HL-60 (cell line): ENCODE measurements around a stretch of chr1.

GRCh38 chr1:184555502-184556196, 168.8 kb downstream of the C1orf21 start:
- RRBS = no CpG with 5 or more reads among the region's 6 CpGs

DNA sequence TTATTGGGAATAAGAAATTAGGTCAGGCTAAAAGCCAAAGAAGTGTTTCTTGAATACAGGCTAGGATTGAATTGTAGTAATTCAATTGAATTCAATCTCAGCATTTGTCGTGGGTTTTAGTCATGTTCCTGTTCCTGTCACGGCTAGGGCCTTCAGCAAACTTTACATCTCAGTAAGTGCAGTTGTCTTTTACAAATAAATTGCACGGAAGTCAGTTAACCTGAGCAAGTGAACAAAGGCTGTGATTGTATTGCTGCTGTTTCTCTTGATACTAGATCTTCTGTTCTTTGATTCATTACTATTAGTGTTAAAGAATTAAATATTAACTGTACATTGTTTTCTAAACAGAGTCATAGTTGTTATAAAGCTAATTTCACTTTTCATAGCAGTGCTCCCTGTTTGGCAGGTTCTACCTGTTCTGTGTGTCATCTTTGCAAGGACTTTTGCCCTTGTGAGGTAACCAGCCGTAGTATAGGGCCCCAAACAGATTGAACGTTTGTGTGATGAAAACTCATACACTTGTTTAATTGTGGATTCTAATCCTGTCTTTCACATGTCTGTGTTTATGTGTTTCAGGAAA, 164.4 kb downstream of the EDEM3 start:
- RRBS = no CpG with 5 or more reads among the region's 5 CpGs

GRCh38 chr1:184606745-184607355, 147.8 kb downstream of the EDEM3 start:
- RRBS = 95% methylated on average over 2 of the region's 3 CpGs

GRCh38 chr1:184621419-184621699, 133.3 kb downstream of the EDEM3 start:
- RRBS = no CpG with 5 or more reads among the region's 4 CpGs

- RRBS = 0% methylated on average over 1 of the region's 59 CpGs
Observed at GRCh38 chr1:184663898-184665160, 90.3 kb downstream of the EDEM3 start.

DNA sequence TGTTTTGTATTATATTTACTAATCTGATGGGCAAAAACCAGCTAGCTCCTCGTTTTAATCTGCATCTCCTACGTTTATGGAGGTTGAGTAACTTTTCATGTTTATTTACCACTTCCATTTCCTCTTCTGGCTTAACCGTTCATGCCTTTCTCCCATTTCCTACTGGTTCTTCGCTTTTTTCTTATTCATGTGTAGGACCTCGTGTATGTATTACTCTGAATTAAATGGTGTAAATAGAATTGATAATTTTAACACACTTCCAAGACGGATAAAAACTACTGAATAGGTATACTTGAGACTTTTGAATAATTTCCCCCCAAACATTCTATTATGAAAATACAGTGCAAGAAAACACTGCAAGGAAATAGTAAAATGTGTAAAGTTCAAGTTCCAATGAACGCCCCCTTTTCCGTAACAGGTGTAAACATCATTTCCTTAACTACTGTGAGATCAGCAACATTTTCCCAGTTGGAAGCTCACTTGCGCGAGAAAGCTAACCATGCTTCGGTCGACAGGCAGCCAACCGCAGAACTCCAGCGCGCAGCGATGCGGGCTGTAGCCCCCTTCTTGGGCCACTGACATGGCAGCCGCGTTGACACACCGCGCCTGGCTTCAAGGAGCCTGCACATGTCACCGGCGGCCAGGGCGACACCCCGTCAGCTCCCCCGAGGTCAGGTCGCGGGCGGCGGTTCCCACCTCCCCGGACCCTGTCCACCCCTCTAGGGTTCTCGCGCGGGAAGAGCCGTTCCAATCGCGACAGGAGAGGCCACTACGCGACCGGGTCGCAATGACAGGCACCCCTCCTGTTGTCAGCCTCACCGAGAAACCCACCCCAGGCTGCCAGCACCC, 798 bp downstream of the EDEM3 start:
- RRBS = 3% methylated on average over 18 of the region's 42 CpGs

DNA sequence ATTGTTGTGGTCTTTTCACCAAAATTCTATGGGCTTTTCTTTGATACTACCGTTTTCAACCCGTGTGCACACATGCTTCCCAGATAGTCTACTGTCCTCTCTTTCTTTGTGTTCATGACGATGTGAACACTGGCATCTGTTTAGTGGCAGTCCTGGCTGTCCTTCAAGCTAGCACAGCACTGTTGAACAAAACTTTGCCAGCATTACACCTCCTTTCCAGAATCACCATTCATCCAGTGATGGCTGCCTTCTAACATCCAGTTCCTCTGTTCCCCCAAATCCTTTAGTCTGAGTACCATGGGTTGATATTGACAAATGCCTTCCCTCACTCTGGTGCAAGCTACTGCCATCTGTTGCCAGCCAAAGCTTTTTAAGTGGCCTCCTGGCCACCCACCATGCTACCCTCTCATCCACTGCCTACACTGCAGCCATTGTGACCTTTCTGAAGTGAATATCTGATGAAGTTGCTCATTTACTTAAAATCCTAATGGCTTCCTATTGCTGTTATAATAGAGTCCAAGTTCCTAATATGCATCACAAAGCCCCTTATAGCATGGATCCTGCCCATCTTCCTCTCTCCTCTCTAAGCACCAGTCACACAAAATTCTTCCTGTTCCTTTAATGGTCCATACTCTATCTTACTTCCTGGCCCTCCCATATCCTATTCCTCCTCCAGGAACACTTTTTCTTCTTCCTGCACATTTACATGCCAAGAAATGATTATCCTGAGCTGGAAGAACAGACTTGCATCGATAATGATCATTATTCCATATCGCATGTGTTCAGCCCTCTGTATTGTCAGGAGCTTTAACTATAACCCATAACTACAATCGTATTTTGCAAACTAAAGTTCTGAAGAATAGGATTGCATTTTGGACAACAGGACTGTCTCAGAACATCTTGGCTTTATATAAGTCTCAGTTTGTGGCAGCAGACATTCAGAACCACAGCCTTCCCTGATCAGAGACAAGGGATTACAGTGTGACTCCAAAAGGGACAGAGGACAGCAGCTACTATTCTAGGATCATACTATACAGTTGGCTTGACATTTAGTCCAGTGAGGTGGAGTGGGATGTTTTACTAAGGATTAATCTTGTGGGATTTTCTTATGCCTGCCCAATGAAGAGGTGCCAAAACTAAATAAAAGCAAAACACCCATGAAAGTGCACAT, 94.0 kb downstream of the NIBAN1 start:
- RRBS = no CpG with 5 or more reads among the region's 6 CpGs

DNA sequence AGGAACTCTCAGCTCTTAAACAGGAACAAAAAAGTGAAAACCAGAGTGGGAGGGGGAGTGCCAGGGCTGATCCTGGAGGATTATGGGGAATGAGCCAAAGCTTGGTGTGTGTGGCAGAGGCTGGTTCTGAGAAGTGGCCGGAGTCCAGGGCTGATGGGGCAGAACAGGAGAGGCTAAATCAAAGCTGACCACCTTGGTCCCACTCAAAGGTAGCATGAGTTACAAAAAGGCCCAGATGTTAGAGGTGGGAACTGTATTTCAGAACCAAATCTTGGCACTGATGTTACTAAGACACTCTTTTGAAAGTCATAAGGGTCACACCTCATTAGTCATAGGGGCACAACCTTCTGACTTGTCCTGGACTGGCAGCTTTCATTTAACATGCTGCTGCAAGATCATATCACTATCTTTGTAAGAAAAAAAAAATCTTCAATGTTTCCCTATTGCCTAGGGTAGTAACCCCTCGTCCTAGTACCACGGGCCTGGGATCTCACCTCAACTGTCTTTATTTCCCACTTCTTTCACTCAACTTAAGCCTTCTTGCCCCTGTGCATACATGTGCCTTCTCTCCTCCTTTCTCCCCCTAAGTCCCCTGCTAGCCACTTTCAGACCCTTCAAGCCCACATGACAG, 69.2 kb downstream of the NIBAN1 start:
- RRBS = no CpG with 5 or more reads among the region's 3 CpGs

GRCh38 chr1:185150027-185150912, 6.5 kb downstream of the TRMT1L start:
- RRBS = no CpG with 5 or more reads among the region's 4 CpGs

DNA sequence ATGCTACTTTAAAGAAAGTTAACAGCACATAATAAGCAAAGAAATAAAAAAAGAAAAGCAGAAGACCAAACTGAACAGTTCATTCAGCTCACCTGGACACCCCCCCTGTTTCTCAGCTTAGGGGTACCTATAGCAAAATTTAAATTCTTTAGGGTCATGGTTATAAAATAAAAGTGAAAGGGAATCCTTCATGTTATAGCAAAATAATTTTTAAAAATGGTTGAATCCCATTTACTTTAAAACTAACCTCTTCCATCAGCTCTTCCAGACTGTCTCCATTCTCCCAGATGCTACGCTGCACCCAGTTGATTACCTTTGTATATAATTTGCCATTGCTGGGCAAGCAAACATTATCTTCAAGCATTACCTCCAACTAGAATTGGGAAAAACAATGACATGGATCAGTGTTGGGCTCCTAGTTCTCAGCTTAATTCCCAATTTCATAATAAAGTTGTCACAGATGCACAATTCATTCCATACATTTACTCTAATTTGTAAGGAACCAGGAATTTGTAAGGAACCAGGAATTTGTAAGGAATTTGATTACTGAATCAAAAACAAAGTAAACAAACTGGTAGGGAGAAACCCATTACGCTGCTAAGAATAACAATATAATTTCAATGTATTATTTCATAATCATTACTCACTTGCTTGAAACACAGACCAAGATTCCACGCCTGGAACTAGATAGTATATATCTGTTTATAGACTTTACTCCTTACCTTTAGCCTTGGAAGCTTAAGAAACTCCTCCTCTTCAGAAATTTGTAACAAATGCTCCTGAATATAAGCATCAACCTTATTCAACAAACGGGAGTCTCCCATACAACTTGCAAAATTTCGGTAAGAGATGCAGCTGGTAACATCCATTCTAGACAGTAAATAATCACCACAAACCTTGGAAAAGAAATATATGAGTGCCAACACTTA, 10.0 kb downstream of the IVNS1ABP start:
- RRBS = no CpG with 5 or more reads among the region's 5 CpGs

DNA sequence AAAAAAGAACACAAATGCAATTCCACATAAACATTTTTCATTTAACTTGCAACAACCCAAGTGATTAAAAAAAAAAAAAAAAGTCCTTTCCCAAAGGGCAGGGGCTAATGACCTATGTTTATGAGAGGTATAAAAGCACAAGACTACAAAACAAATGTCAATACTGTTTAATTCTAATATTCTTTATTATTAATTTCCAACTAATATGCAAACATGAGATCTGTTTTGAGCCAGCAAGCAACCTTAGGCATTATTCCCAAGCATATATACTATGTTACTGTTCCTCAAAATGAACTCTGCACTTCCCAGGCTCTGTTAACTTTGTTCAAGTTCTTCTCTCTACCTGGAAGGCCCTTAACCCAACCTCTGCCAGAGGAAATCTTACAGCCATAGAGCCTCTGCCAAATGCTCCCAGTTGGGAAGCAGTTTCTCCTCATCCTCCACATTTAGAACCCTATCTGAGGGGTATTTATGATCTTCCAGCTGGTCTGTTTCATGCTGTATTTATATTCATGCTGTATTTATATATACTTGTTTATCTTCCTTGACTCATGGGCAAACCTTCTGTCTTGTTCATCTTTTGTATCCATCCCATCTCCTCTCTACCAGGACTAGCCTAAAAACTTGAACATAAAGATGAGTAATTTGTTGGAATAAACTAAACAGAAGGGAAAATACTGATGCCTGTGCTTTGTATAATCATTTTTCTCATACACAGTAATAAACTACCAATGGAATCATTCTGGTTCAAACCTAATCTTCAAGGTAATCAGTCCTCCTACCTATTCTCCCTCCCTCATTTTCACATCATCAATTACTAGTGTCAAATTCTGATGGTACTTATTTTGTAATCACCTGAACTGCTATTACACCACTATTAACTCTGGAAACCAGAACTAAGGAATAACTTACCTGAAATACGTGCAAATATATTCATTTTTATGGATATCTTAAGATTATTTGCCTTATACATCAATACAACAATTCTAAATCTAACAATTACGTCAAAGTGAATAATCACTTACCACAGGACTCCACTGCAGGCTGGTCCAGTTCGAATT, 5.3 kb downstream of the IVNS1ABP start:
- RRBS = no CpG with 5 or more reads among the region's 3 CpGs

GRCh38 chr1:185346304-185346761, 29.3 kb upstream of the IVNS1ABP start:
- RRBS = no CpG with 5 or more reads among the region's 1 CpG

DNA sequence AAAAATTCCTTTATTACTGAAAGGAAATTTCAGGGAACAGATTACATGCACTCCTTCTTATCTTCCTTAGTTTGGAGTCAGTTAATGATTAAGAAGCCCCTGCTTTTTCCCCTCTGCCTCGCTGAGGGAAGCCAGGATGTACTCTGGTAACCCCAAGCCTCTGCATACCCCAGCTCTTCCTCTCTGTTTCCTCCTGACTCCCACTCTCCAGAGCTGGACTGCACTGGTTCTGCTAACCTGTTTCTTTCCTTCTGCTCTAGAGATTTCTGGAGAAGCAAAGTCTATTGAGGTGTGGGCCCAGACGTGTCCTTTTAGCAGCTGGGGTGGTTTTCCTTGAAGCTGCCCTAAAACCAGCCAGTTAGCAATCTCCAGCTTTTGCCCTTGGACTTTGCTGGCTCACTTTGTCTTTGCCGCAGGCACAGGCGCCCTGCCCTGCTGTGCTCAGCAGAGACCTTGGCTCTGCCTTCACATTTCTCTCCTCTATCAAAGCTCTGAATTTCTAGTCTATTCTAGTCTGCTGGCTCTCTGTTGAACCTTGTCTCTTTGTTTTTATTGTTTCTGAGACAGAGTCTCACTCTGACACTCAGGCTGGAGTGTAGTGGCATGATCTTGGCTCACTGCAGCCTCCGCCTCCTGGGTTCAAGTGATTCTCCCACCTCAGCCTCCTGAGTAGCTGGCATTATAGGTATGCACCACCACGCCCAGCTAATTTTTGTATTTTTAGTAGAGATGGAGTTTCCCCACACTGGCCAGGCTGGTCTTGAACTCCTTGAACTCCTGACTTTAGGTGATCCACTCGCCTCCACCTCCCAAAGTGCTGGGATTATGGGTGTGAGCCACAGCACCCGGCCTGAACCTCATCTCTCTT, 171.9 kb upstream of the IVNS1ABP start:
- RRBS = no CpG with 5 or more reads among the region's 8 CpGs

DNA sequence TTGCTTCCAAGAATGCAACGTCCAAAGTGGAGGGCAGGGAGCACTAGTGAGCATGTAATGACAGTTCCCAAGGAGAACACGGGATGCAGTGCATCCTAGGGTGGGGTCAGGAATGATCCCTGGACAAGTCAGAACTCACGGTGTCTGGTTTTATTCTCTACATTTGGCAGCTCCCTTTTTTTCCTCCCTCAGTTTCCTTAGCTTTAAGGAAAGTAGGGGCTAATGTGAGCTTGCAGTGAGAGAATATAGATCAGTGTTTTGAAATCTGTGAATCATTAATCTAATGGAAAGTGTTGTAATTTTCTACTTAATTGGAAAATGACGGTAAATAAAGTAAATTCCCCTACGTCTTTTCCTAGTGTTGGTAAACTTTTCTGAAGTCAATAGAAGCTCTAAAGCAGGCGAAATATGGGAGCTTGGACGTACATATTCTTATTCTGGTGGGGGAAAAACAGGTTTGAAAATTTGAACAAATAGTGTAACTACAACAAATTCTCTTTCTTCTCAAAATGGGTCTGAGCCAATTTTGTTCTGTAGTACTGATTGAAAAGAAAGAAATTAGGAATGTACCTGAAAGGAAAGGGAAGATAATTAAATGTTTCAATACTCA, 14.9 kb upstream of the HMCN1 start:
- RRBS = no CpG with 5 or more reads among the region's 7 CpGs

DNA sequence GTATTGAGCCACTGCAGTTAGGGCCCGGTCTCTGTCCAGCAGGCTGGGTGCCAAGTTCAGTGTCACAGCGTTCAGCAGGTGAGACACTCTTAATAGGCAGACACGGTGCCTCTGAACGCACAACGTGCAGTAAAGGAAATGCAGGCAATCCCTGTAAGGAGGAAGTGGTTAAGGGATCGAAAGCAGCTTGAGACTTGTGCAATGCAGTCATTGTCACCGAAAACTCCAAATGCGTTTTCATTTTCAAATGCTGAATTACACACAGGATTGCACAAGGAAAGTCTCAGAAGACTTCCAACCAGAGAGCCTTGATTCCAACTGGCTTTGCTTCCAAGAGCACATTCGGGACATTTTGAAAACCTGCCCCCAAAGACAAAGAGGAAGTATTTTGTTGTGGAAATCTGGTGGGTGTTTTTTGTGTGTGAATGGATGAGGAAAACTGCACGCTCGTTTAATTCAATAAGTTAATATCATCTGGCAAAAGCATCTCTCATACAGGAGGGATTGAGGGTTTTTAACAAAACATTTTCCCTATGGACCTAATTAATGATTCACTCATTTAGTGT, 61.7 kb downstream of the PTGS2 start:
- RRBS = no CpG with 5 or more reads among the region's 11 CpGs

- RRBS = no CpG with 5 or more reads among the region's 2 CpGs
Observed at GRCh38 chr1:186977208-186977819, 148.6 kb downstream of the PLA2G4A start.

DNA sequence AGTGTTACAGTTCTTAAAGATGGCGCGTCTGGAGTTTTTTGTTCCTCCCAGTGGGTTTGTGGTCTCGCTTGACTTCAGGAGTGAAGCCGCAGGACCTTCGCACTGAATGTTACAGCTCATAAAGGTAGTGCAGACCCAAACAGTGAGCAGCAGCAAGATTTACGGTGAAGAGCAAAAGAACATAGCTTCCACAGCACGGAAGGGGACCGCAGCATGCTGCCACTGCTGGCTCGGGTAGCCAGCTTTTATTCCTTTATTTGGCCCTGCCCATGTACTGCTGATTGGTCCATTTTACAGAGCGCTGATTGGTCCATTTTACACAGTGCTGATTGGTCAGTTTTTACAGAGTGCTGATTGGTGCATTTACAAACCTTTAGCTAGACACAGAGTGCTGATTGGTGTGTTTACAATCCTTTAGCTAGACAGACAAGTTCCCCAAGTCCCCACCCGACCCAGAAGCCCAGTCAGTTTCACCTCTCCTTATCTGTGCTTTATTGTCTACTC, 177.8 kb downstream of the PLA2G4A start:
- RRBS = no CpG with 5 or more reads among the region's 11 CpGs

GRCh38 chr1:188167284-188167594, 1338.5 kb downstream of the PLA2G4A start:
- RRBS = no CpG with 5 or more reads among the region's 3 CpGs

- RRBS = no CpG with 5 or more reads among the region's 20 CpGs
Observed at GRCh38 chr1:189149458-189150218, 1328.0 kb downstream of the BRINP3 start.